Bronchus fibroblast of lung (primary cell): ENCODE measurements around a stretch of chr17.

DNA sequence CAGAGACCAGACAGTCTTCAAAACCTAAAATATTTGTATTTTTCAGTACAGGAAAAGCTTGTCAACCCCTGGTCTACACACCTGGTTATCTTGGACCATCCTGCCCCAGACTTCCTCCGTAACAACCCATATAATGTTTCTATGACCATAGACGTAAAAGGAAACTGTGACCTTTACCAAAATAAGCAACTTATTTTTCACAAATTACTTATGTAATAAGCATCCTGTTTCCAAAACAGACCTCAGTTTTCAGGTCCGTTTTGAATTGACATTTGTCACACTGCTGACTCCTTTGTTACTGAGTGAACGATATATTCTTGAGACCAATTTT, 19.9 kb upstream of the ALDH3A1 start:
- RAMPAGE, long total RNA = no peak

DNA sequence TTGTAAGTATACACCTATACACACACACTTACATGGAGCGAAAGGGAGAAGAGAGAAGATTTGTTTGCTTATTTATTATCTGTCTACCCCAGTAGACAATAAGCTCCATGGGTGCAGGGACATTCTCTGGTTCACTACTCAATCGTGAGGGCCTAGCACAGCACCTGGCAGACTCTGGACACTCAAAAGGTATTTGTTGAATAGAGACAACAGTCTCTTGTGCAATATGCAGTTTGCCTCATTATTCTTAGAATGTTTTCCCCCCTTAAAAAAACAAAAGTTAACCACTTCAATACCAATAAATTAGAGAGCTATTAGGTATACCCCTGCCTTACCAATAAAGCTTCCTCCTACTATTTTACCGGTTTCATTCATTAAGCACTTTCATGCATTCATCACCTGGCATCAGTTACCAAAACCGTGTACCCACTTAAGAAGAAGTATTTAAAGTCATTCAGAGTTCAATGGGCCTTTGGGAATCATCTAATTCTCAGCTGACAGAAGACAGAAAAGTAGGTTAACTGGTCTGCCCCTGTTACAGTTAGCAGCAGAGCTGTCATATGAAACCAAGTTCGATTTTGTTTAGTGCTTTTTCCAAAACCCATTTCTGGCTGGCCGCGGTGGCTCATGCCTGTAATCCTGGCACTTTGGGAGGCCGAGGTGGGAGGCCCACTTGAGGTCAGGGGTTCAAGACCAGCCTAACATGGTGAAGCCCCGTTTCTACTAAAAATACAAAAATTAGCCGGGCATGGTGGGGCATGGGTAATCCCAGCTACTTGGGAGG, 1.8 kb downstream of the AKAP10 start:
- RAMPAGE, long total RNA = no peak

- RAMPAGE, long total RNA = no peak
Observed at GRCh38 chr17:20063385-20064638, 54.7 kb downstream of the SPECC1 start.

DNA sequence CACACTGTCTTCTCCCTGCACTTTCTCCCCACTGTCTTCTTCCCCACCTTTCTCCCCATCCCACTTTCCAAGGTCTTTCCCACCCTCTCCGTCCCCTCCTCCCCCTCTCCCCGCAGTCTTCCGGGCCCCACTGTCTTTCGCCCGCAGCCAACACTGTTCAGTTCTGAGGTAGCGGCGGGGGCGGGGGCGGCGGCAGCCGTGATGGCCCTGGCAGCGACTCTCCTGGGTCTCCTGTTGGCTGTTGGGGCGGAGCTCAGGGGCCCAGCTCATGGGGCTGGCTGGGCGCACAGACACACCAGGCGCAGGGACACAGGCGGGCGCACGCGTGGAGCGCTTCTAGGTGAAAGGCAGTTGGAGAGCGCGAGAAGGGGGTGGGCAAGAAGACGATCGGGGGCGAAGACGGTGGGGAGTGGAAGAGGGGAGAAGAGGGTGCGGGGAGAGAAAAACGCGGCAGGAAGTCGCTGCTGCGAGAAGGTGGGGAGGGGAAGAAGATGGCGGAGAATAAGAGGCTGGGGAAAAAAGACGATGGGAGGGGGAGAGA, 47.5 kb upstream of the CDRT15L2 start:
- RAMPAGE, long total RNA = no peak

DNA sequence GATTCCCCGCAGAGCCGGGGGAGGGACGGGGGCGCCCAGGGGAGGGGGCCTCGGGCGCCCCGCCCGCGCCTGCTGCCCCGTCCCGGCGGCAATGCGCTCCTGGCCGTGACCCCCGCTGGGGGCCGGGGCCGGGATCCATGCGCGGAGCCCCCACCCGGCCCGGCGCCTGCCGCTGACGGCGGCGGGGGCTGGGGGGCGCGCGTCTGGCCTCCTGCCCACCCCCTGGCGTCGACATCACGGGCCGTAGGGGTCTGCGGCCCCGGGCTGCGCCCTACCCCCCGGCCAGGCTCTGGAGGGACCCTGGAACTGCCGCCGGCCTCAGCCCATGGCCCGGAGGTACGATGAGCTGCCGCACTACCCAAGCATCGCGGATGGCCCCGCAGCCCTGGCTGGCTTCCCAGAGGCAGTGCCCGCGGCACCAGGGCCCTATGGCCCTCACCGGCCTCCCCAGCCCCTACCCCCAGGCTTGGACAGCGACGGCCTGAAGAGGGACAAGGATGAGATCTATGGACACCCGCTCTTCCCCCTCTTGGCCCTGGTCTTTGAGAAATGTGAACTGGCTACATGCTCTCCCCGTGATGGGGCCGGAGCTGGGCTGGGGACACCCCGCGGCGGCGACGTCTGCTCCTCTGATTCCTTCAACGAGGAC, 9.6 kb downstream of the CDRT15L2 start:
- RAMPAGE, long total RNA = no peak

- RAMPAGE, long total RNA = no peak
Observed at GRCh38 chr17:21018701-21019604, 23.9 kb downstream of the USP22 start.

- RAMPAGE, long total RNA = no peak
Observed at GRCh38 chr17:21132339-21132949, 5.7 kb downstream of the DHRS7B start.

DNA sequence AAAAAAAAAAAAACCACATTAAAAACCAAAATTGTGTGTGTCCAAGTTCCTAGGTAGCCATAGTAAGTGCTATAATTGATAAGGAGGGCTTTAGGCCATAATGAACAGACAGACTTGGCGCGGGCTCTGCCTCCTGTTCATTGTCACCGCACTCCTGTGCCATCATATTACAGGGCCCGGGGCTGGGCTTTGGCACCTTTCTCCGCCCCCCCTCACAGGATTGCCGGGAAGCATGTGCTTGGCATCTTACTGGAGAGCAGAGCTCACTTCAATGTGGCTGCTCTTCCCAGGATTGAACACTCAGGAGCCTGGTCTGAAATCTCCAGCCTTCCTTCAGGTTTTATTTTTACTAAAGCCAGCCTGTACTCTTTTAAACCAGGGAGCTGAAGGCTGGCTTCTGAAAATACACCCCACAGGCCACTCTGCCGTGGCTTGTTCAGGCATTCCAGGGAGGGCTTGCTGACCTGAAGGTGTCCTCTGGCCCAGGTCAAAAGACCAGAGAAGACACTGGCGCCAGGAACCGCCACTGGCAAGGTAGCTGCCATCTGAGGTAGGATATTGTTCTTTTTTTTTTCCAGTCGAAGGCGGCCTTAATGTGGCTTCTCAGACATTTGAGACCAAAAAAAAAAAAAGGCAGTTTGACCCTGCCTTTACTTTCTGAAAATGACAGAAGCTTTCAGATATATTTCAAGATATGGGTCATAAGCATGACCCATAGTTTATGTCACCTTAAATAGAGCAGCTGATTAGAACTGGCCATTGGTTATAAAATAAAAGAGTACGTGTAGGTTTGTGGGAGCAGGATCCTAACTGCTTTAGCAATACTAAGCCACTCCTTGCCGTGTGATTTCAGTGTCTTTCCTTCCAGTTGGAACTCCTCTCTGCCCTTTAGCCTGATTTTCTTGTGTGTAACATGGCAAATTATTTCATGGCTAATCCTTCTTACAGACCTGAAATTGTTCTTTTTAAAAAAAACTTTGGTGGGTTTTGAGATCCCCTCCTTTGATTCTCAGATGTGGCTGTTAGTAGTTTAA, 39.5 kb downstream of the DHRS7B start:
- RAMPAGE, long total RNA = no peak

DNA sequence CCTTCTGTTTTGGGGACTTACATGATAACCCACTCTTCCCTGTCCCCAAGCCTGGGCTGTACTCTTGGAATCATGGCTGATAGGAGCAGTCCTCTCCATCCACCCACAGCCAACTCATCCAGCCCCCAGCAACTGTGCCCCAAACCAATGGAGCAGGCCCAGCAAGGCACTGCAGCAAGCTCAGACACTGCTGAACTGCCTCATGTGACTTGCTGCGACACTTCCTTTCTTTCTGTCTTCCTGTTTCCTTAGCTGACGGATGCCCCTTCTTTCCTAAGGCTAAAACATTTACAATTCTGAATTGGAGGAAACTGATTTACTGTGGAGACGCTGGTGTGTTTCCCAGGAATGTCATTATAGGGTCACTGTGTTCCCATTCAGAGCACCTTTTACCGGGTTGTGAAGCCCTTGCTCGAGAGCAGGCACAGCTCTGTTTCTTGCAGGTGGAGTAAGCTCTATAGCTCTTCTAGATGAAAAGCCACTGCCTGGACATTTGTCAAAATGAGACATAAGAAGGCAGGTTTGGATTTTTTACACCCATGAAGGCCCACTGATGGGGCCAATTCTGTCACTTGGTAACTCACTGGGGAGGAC, 27.5 kb downstream of the TMEM11 start:
- RAMPAGE, long total RNA = no peak

DNA sequence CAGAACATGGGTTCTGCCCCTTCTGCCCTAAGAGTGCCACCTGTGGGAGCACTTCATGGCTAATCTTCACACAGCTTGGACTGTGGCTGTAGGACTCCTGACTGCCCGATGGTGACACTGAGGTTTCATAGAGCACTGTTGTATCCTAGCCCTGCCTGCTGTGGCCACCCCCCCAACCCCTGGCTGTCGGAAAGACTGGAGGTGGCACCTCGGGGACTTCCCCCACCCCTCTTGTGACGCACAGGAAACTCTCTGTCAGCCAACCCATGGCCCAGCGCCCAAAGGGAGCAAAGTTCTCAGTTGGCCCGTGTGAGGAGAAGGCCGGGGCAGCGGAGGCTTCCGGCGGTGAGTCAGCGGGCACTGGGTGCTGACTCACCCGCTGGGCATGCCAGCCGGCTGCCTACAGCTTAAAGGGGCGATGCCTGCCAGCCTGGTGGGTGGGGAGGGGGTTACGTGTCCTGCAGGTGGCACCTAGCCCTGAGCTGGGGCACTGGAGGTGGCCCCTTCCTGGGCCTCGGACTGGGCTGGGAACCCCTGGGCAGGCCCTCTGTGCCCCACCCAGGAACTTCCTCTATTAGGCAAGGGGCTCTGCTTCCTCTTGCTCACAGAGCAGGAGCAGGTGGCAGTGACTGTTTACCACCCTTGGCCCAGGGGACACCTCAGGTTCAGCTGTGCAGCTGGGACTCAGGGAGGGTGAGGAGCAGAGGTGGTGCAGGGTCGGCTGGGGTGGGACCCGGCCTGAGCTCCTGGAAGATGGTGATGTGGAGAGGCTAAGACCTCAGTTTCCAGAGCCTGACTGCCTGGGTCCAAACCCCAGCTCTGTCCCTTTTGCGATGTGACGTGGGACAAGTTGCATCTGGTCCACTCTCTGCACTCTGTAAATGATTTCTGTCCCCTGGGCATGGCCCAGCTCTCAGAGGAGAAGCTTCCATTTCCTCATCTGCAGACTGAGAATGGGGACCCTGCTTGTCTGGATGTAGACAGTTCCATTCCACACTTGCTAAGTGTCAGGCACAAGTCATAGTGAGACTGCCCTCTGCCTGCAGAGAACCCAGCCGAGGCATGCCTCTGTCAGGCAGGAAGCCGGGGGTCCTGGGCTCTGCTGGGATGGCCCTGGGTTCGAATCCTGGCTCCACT, 3.6 kb downstream of the MAP2K3 start:
- RAMPAGE, long total RNA = no peak

- RAMPAGE, long total RNA = no peak
Observed at GRCh38 chr17:21298692-21299284, 14.3 kb downstream of the MAP2K3 start.

GRCh38 chr17:21300213-21300717, 15.8 kb downstream of the MAP2K3 start:
- RAMPAGE, long total RNA = no peak

GRCh38 chr17:22323380-22323750, 631.0 kb downstream of the KCNJ18 start:
- RAMPAGE, long total RNA = no peak

DNA sequence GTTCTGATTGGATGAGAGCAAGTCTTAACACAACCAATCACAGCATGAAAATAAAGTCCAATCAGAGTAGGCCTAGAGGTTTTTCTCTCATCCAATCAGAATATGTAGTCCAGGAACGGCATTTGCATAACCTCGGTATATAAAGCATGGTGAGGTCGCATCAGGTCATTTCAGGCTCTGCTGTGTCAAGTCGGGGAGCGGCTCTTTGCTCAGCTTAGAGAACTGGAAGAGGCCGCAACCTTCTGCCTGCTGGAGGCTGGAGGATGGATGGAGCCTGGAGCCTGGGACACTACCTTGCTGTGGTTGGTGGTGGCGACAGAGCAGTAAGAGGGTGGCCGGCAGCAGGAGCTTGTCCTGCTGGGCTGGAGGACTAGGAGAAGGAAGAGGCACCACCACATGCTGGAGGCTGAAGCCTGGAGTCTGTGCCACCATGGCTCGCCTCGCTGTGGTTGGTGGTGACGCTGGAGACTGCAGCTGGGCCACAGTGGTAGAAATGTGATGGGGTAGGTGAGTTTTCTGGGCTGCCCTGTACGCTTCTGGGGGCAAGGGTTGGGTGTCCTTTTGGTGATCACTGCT, 204.4 kb upstream of the WSB1 start:
- RAMPAGE, long total RNA = no peak

GRCh38 chr17:27313031-27313764, 19.3 kb downstream of the WSB1 start:
- RAMPAGE, long total RNA = no peak

DNA sequence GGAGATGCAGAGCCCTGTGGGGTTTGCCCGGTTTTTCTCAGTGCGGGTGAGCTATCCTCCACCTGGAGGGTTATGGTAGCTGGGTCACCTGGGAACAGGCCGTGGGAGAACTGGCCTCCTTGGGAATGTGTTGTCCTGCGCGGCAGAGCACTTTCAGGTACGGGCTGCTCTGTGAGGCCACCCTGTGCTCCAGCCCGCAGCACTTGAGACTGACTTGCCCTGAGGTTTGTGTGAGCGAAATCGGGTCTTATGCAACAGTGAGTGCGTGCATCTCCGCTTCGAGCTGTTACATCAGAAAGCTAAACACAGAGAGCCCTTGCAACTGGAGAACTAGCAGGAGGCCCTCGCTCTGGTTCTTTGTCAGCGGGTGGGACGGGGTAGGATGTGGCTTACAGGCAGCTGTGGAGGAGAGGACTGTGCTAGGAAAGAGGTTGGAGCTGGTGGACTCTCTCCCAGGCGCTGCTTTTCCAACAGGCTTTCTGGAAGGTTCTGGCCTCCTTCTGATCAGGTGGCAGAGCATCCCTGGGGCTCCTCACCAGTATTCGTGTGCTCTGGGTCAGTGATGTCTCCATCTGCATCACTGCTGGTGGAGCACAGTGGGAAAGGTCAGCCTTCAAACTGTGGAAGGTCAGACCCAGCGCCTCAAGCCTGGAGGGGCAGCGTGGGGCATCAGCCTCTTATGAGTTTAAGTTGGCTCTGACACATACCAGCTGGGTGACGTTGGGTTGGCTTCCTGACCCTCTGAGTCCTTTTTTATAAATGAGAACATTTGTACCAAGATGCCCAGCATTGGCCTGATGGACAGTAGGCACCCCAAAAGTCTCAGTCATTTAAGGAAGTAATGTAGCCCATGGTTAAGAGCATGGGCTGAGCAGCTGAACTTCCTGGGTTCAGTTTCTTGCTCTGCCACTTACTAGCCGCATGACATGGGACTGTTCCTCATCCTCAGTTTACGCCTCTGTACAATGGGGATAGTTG, 76.3 kb downstream of the KSR1 start:
- RAMPAGE, long total RNA = no peak

DNA sequence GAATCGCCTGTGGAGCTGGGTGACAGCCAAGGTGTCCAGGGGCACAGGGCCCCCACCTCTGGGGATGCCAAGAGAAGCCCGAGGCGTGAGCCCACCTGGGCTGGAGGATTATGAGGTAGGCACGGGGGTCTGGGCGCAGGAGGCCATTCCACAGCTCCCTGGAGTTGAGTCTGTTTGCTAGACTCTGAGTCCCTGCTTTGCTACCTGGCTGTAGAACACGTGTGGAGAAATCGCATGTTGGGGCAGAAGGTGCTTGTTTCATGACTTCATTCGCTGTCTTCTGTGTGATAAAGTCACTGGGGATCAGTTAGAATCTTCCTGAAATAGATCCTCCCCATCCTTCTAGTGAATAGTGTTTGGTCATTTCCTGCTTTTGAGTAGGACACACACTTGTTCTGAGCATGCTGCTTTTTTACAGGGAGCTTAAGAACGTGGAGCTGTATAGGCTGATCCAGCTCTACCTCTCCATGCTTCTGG, 64.5 kb upstream of the LGALS9 start:
- RAMPAGE, long total RNA = no peak

DNA sequence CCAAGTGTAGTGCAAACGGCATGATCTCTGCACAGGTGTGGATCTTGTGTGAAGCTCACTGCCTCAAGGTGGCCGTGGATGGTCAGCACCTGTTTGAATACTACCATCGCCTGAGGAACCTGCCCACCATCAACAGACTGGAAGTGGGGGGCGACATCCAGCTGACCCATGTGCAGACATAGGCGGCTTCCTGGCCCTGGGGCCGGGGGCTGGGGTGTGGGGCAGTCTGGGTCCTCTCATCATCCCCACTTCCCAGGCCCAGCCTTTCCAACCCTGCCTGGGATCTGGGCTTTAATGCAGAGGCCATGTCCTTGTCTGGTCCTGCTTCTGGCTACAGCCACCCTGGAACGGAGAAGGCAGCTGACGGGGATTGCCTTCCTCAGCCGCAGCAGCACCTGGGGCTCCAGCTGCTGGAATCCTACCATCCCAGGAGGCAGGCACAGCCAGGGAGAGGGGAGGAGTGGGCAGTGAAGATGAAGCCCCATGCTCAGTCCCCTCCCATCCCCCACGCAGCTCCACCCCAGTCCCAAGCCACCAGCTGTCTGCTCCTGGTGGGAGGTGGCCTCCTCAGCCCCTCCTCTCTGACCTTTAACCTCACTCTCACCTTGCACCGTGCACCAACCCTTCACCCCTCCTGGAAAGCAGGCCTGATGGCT, 17.9 kb downstream of the LGALS9 start:
- RAMPAGE, long total RNA = no peak

DNA sequence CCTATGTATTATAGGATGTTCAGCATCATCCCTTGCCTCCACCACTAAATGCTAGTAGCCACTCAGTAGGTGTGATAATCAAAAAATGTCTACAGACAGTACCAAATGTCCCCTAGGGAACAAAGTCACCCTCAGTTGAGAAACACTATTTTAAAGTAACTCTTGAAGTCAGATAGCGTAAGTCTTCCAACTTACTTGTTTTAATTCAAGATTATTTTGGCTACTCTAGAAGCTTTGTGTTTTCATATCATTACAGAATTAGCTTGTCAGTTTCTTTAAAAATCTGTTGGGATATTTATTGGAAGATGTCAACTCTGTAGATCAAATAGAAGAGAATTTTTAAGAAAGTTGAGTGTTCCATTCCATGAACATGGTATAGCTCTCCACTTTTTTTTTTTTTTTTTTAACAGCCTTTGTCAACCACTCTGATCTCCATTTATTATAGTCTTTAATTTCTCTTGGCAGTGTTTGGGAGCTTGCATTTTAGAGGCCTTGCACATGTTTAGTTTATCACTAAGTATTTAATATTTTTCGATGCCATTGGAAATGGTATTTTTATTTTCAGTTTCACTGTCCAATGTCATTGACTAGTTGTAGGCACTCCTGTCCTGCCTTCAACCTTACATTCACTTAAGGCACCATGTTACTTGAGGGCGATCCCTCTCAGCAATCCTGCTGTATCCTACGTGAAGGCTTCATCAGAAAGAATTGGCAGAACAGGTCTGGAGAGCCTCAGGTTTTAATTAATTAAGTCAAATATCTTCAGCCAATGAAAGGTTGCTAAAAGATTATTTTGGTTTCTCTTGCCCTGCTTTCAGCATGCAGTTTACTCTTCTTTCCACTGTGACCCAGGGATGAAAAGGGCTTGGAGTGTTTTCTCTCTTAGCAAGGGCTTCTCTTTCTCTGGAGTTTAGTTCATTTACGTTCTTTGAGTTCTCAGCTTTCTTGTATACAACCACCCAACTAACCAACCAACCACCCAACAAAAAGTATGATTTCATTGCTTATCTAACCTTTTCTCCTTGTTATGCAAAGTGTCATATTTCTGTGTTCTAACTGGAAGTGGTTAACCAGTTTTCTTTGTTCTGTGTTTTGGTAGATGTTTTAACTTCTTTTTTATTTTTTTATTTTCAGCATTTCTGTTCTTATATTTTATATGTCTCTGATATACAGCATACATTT, 29.0 kb downstream of the NLK start:
- RAMPAGE, long total RNA = no peak

DNA sequence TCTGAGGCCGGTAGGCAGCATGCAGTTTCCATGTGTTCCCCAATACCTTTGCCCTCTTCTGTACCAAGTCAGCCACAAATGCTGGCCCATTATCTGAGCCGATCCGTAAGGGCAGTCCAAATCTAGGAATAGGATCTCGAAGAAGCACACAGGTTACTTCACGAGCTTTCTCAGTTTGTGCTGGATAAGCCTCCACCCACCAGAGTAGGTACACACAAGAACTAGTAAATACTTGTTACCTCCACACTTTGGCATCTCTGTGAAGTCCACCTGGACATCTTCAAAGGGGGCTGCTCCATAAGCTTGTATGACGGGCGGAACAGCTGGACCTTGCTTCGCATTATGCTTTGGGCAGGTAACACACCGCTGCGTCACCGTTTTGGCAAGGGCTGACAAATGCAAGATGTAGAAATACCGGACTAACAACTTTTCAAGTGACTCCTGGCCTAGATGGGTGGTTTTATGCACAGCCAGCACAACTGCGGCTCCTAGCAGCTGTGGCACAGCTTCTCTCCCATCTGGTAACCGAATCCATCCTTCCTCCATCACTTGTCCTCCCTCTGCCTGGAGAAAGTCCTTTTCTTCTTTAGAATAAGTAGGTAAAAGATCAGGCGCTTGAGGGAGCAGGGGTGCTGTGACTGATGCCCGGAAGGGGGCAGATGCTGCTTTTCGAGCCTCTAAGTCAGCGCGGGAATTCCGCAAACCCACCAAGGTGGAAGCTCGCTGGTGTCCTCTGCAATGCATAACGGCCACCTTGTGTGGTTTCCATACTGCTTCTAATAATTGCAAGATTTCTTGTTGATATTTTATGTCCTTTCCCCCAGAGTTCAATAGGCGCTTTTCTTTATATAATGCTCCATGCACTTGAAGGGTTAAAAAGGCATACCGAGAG, 85.1 kb upstream of the TMEM97 start:
- RAMPAGE, long total RNA = no peak